Parietal lobe (tissue), 2 donors: Measurements from ENCODE around the genes TMOD2 and BCL2L10.

GRCh38 chr15:50260304-50261042, 5.1 kb downstream of the HDC start:
- RAMPAGE, long total RNA, result no peak

DNA sequence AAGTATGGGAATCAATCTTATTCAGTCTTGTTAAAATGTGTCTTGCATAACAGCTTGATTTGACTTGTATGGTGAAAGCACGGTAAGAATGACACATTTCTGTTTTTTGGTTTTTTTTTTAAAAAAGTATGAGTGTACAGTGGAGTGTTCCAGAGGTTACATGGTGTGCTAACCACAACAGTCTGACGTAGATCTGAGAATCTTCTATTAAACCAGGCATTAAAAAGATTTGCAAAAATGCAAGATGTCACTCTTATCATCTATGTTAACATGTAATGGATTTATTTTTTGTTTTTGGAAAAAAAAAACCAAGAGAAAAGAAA, 1.8 kb downstream of the GABPB1 start:
- RAMPAGE, long total RNA, result no peak

GRCh38 chr15:50441343-50441645, 17.1 kb downstream of the USP8 start:
- RAMPAGE, long total RNA, result no peak

DNA sequence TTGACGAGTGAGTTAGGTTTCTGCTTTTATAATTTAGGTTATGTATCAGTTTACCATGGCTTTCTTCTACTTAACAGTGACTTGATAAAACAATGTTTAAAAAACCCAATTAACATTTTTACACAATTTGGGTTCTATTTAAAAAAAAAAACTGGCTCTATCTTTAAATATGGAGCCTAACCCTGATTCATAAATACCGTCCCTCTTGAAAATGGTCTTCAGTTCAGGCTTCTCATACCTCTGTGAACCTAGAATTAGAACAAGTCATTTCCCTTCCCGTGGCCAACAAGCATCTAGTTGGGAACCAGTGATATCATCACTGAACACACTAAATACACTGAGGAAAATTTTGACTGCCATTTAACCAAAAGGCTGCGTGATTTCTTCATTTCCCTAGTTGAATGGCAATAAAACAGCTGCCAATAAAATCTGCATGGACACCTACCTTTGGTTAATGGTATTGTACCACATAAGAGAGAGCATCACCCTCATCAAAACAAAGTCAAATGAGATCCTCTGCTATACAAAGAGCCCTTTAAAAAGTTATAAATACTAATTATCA, 14.5 kb upstream of the USP50 start:
- RAMPAGE, long total RNA, result no peak

DNA sequence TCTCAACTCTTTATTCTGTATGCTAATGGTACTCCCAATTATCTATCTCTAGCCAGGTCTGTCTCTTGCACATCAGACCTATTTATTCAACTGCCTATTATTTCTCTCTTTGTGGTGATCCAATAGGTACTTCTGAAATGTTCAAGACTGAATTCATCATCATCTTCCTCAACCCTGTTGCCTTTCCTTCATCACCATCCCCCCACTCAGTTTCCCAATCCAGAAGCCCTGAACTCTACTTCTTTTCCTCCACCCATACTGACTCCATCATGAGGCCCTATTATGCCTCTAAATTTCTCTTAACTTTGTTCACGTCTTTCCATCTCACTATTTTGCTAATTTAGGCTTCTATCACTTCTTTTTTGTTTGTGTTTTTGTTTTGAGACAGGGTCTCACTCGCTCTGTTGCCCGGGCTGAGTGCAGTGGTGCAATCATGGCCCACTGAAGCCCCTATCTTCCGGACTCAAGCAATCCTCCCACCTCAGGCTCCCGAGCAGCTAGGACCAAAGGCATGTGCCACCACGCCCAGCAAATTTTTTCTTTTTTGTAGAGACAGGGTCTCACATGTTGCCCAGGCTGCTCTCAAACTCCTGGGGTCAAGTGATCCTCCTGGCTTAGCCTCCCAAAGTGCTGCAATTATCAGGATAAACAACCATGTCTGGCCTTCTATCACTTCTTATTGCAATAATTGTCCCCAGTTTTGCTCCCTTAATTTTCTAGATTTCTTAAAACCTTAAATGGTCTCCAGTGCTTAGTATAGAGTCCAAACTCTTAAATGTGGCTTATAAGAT, 30.4 kb upstream of the TRPM7 start:
- RAMPAGE, long total RNA, result no peak

DNA sequence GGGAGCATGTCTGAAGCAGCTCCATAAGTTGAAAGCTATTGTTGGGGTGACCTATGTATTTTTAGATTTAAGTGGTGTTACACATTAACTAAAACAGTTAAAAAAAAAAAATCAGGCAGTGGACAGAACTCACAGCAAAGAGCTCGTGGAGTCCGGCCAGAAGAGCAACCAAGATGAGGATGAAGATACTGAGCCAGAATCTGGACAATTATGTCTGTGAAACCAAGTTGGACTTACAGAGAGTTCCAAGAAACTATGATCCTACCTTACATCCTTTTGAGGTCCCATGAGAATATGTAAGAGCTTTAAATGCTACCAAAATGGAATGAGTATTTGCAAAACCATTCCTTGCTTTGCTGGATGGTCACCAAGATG, 36.0 kb downstream of the AP4E1 start:
- RAMPAGE, long total RNA, result no peak

DNA sequence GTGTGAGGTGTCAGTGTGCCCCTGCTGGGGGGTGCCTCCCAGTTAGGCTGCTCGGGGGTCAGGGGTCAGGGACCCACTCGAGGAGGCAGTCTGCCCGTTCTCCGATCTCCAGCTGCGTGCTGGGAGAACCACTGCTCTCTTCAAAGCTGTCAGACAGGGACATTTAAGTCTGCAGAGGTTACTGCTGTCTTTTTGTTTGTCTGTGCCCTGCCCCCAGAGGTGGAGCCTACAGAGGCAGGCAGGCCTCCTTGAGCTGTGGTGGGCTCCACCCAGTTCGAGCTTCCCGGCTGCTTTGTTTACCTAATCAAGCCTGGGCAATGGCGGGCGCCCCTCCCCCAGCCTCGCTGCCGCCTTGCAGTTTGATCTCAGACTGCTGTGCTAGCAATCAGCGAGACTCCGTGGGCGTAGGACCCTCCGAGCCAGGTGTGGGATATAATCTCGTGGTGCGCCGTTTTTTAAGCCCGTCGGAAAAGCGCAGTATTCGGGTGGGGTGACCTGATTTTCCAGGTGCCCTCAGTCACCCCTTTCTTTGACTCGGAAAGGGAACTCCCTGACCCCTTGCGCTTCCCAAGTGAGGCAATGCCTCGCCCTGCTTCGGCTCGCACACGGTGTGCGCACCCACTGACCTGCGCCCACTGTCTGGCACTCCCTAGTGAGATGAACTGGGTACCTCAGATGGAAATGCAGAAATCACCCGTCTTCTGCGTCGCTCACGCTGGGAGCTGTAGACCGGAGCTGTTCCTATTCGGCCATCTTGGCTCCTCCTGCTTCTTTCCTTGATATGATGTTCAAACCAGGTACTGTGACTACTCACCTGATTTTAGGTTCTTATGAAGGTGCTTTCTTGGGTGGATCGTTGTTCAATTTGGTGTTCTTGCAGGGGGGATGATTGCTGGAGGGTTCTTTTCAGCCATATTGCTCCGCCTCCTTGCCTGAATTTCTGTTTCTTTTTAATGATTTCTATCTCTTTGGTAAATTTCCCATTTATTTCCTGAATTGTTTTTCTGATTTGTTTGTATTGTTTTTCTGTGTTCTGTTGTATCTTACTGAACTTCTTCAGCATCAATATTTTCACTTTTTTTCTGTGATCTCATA, 57.5 kb downstream of the TNFAIP8L3 start:
- RAMPAGE, long total RNA, result no peak

DNA sequence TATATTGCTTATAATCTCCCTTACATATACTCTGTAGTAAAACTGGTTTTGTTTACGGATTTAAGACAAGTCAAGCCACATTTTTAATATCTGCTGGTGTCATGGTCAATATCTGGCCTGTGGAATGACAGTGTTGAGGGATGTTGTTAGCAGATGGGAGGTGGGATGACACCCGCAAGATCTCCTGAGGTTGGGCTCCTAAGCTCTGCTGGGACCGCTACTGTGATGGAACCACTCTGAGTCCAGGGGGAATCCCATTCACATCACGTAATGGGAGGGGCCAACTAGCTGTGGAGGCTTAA, 18.6 kb downstream of the TNFAIP8L3 start:
- RAMPAGE, long total RNA, result no peak

GRCh38 chr15:51097030-51098116, 2.7 kb upstream of the TNFAIP8L3 start:
- RAMPAGE, long total RNA, result no peak

- RAMPAGE, long total RNA, result no peak
Observed at GRCh38 chr15:51302784-51303414, 35.5 kb downstream of the CYP19A1 start.

DNA sequence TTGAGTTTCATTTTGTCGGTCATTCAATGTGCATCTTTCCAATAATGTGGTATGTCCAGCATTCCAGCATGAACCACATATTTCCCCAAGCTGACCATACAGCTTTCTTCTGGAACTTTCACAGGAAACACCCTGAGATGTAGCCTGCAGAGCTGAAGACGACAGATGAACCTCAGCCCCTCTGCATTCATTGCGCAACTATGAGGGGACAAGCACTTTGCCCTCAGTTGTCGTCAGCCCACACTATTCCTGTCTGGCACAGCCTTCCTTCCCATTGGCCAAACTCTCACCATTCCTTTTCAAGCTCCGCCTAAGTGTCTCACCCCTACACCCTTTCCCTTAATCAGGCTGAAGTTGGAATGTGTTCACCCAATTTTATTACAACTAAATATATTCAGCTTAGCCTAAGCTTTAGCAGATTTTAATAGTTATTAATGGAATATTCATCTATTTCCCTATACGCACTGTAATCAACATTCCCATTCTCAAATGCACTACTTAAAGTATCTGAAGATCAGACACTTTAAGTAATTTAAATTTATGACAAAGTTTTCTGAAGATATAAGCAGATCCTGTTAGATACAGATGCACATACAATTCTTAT, 19.4 kb downstream of the CYP19A1 start:
- RAMPAGE, long total RNA, result no peak

GRCh38 chr15:51334080-51334517, 4.3 kb downstream of the CYP19A1 start:
- RAMPAGE, long total RNA, result no peak

DNA sequence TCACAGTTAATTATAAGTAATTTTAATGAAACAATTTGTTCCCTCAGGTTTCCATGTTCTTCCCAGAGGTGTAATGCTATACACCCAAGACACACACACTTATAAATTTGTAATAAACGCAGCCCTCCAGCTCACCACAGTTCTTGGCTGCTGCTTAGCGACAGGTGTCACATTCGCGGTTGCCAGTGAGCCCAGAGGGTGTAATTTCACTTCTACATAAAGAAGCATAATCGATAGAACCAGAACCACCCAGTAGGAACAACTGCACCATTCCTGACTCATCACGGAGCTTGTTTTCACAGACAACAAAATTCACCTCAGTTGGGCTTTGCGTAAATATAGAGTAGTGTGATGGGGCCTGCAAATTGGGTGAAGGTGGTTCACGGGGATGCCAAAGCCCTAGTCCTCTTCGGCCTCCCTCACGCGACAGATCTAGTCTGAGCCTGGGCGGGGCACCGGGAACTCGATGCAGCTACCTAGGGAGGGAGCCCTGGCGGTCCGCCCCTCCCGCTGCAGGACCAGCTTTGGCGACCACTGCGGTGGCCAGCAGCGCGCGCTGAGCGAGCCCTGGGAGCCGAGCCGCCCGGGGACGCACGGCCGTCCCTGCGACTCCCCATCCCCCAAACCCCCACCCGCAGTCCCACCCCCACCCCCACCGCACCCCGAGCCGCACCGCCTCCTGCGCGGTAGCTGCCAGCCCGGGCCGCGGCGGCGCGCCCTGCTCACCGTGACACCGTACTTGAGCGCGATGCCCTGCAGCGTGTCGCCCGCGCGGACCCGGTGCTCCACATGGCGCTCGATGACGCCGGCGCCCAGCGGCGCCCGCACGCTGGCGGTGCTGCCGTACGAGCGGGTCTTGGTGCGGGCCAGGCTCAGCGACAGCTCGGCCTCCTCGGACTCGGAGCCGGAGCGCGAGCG, 572 bp downstream of the LYSMD2 start:
- RAMPAGE, long total RNA, result no peak

GRCh38 chr15:51751040-51751785, at the start of gene TMOD2:
Gene TMOD2, plus strand, starts transcription at chr15:51751597.
- RAMPAGE, long total RNA, result start-site peak on the plus strand at chr15:51751575-51751695, 1,841 and 739 reads in 2 replicates

DNA sequence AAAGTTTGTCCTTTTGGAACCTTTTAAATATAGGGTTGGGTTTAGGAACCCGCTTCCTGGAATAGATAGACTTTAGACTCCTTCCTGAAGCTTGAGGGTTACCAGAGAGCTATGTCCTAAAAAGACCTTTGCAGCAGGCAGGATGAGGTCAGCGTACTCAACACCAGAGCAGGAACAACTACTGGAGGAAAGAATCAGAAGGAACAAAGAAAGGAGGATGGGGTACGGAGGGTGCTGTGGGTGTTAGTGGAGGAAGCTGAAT, 9.9 kb upstream of the LEO1 start:
- RAMPAGE, long total RNA, result no peak

DNA sequence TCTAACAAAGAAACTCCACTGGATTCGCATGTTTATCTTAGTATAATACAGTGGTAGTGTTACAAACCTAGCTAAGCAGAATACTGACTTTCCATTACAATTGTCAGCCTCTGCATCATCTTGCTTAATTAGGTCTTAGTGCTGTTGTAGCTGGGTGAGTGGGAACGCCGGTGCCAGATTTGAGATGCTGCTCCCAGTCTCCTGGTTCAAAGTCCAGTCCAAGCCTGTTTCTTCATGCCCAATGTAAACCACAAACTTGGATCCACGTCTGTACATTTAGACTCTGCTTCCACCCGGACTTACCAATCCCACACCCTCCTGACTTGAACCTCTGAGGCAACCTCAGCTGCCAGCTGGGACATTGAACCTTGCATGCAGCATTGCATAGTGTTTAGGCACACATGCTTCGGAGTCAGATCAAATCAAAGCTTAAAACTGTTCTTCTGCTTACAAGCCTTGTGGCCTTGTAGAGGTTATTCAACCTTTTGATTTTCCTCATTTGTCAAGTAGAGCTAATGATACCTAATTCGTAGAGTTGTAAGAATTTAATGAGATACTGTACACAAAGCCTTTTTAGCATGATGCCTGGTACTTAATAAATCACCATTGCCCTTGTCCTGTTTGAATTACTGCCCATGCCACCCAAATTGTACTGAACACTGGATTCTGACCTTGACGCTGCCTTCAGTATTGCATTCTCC, 42.9 kb downstream of the BCL2L10 start:
- RAMPAGE, long total RNA, result no peak

DNA sequence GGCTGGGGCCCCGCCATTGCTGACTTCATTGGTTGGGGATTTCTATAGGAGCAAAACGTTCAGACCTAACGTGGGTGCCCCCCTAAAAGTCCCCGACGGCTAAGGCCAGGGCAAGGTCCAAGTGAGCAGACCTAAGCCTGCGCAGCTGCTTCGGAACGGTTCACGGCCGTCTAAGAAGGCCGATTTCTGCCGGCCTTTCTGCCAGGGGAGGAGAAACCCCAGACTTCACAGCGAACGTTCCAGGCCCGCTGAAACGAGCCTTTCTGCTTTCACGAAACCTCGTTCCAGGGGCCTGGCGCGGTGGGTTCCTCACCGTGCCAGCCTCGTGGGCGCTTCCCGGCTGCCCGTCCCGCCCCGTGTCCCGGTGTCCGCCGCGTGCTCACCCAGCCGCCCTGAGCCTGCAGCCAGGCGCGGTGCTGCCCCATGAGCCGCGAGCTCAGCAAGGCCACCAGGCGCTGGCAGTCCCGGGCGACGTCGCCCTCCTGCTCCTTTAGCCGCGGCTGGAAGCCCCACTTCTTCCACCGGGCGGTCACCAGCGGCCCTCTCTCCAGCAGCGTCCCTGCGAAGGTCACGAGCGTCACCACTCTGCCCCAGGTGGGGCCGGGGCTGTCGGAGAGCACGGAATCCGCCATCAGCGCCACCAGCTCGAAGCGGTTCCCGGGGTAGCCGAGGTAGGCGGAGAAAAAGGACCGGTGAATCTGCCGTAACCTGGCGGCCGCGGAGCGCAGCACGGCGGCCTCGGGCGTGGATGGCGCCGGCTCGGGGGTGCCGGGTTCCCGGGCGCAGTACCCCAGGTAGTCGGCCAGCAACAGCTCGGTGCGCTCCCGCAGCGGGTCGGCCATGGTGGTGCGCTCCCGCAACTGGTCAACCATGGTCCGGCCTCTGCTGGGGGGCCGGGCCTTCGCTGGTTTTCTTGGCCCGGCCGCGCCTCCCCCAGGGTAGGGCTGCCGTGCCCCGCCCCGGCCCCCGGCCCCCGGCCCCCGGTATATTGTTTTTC, at the start of gene BCL2L10:
TSS of gene BCL2L10 (minus strand) at position 921 of the 997 bp plus-strand sequence.
- RAMPAGE, long total RNA, result no peak

DNA sequence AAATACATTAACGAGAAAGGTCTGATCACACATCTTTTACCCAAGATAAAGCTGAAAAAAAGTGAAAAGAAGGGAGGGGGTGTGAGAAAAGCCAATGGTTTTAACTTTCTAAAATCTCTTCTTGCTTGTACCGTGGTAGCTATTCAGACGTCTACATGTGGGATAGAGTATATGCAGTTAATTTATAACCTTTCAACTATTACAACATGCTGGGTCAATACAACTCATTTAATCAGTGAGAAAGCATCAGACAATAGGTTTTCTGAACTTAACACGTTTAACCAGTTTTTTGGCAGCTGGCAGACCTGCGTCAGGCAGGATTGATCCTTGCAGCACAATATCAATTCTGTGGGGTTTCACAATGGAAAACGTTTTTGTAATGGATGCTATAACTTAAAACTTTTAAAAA, 6.5 kb downstream of the GNB5 start:
- RAMPAGE, long total RNA, result no peak

DNA sequence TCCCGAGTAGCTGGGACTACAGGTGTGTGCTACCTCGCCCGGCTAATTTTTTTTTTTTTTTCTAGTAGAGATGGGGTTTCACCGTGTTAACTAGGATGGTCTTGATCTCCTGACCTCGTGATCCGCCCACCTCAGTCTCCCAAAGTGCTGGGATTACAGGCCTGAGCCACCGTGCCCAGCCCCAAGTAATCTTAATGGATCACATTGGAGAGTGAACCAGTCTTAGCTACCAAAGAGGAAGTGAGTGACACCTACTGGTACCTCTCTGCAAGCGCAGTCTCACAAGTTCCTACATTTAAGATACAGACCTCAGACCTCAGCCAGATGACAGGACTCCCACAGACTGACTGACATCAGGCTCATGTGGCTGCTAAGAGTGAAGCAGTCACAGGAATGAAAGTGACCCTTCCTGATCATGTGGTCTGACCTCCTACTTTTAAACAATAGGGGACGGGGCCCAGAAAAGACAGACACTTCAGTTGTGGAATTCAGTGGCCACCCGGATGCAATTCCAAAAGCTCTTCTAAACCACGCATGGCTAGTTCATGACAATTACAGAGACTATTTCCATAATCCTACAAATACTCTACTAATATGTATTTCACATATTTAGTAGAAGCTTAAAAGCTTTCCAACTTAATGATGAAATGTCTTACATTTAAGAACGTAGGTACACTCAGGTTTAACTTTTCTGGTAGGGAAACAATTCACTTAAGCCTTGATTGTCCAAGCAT, 36.3 kb upstream of the GNB5 start:
- RAMPAGE, long total RNA, result no peak

GRCh38 chr15:52294733-52295431, 722 bp downstream of the MYO5C start:
- RAMPAGE, long total RNA, result no peak